GM12892 (cell line): ENCODE results near the gene PSPH.

DNA sequence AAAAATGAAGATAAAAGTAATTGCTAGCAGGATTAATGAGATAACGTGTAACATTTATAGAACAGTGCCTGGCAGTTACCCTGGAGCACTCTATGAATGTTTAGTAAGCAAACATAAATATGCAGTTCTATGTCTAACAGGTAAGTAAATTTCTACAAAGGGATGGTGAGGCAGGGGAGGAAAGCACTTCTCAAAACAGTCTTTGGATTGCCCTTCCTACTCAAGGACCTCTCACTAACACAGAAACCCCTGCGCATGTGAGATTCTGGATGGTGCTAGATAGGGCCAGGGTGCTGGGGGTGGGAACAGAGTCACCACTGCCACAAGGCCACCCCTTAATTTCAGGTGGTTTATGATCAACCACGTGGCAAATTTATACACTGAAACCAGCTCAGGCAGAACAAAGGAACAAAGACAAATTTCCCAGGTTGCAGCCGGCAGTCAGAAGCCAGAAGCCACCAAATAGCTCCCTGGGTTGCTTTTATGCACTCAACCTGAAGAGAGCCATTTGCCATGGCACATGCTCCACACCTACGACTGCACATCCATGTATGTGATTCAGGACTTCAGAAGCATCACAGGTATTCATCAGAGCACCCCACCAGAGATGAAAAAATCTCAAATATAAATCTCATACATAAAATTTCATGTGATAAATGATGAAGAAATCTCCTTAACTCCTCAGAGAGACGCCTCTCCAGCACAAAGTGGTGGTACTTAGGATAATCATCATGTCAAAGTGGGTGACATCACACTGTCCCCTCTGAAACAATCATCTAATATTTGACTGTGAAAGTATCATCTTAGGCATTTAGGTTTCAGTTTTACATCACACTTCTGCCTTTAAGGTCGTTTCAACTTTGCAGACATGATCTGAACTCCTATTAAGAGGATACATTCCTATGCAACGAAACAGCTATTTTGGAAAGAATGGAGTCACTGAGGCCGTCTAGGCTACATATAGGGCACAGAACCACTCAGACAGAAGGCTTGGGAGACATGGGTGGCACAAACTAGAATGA lies 2.4 kb downstream of the VOPP1 start:
- RRBS = no CpG with 5 or more reads among the region's 9 CpGs

DNA sequence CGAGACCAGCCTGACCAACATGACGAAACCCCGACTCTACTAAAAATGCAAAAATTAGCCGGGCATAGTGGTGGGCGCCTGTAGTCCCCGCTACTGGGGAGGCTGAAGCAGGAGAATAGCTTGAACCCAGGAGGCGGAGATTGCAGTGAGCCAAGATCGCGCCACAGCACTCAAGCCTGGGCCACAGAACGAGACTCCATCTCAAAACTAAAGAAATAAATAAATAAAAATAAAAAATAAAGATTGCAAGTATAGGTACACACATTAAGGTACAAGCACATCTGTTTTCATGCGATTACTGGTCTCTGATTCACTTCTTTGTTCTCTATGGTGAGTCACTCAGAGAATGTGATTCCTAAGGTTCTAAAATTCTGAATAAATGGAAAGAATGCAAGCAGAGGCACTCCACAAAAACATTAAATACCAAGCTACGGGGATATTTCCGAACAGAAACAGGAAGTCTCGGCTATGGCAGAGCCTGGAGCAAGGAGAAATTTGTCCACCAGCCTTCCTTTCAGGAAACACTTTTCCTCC lies 1.5 kb downstream of the VOPP1 start:
- RRBS = no CpG with 5 or more reads among the region's 14 CpGs

DNA sequence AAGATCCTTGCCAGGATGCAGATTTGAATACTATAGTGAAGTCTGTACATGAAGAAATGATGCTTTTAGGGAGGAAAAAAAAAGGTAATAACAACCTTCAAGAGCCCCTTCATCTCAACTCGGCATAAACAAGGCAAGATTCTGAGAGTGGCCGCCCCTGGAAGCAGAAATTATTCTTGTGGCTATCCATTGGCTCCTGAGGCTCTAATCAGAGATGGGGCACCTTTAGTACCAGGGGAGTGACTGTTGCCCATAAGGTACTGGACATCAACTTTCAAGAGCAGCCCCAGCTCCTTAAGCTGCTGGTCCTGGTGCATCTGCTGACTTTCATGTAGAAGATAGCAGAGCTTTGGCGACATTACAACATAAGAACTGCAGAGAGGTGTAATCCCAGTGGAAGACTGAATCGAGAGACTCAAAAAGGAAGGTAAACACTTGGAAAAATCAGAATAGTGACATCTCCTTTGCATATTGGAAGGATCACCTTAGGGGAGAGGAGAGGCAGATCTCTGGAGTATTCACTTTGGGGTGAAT lies 24.5 kb downstream of the ZNF713 start:
- RRBS = no CpG with 5 or more reads among the region's 4 CpGs

DNA sequence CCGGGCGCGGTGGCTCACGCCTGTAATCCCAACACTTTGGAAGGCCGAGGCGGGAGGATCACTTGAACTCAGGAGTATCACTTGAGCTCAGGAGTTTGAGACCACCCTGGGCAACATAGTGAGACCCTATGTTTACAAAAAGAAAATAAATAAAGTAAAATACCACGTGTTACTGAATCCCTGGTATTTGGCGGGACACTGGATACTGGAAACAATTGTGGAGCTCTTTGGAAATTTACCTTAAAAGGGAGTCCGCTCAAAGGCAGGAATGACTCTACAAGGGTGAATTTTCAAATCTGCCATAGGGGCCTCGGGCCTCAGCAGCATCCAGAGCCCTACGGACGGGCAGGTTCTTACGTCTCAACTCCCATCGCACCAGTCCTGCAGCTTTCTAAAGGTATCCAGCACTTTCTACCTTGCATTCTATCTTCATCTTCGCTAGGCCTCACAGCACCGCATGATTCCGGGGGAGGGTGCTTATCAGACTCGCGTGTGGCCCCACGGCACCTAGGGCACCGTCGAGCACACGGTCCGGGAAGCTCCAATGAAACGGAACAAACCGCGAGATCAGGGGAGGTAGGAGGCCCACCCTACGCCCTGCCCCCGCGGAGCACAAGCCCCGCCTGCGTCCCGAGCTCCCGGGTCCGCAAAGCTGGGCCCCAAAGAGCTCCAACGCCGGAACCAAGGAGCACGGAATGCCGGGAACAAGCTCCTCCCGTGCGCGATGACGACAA lies at the start of gene PSPH:
Gene PSPH (minus strand): TSS at position 546 of the 734 bp plus-strand sequence.
- RRBS = 2% methylated on average over 8 of the region's 43 CpGs

DNA sequence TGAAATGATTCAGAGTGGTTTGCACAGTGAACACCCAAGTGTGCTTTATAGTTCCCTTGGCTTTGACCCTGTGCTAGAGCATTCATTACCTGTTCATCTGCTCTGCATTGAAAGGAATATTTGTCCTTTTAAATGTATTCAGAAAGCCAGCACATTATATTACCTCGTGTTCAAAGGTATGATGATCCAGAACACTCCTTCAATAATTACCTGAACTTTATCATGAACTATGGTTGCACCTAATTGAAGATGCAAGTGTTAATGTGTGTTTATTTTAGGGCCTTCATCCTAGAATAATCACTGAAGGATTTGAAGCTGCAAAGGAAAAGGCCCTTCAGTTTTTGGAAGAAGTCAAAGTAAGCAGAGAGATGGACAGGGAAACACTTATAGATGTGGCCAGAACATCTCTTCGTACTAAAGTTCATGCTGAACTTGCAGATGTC lies 3.8 kb downstream of the CCT6A start:
- RRBS = no CpG with 5 or more reads among the region's 2 CpGs

- RRBS = no CpG with 5 or more reads among the region's 6 CpGs
Measured at GRCh38 chr7:56058227-56058868, 5.7 kb upstream of the SUMF2 start.

DNA sequence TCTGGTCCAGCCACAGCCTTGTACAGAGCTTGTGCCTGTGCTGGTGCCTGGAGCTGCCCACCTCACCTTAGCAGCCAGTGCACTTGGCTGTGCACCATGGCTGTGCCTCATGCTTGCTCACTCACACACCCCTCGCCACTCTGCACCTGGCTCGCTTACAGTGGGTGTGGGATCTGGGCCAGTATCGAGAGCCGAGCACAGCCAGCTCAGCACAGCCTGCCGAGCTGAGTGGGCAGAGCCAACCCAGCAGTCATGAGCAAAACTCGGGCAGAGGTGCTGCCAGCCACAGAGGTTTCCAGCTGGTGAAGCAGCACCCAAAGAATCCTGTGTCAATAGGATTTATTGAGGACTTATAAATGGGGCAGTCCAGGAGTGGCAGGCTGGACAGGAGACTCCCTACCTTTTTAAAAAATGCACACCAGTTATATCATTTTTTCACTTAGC lies 140.0 kb upstream of the NUPR2 start:
- RRBS = no CpG with 5 or more reads among the region's 6 CpGs

- RRBS = 72% methylated on average over 10 of the region's 25 CpGs
Measured at GRCh38 chr7:56448117-56448725, 332.0 kb upstream of the NUPR2 start.

- RRBS = no CpG with 5 or more reads among the region's 8 CpGs
Measured at GRCh38 chr7:57354653-57354998, 95.4 kb upstream of the ZNF716 start.

DNA sequence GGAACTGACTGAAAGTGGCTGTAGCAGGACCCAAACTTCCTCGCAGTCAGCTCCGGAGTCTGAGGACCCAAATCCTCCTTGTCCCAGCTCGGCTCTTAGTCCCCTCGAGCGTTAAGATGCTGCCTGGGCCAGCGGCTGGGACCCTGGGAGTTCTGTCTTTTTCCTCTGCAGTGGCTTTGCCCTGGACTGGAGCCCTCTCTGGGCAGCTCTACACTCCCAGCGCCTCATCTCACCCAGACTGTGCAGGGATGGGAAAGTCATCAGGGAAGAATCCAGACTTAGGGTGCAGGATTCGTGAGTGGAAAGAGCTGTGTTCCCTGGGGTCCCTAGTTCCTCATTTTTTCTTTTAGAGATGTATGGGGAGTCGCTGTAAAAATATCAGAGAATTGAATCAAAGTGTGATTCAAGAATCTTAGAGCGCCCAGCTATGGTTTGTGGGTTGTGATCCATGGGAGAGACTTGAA lies 428 bp downstream of the ZNF716 start:
- RRBS = no CpG with 5 or more reads among the region's 10 CpGs

DNA sequence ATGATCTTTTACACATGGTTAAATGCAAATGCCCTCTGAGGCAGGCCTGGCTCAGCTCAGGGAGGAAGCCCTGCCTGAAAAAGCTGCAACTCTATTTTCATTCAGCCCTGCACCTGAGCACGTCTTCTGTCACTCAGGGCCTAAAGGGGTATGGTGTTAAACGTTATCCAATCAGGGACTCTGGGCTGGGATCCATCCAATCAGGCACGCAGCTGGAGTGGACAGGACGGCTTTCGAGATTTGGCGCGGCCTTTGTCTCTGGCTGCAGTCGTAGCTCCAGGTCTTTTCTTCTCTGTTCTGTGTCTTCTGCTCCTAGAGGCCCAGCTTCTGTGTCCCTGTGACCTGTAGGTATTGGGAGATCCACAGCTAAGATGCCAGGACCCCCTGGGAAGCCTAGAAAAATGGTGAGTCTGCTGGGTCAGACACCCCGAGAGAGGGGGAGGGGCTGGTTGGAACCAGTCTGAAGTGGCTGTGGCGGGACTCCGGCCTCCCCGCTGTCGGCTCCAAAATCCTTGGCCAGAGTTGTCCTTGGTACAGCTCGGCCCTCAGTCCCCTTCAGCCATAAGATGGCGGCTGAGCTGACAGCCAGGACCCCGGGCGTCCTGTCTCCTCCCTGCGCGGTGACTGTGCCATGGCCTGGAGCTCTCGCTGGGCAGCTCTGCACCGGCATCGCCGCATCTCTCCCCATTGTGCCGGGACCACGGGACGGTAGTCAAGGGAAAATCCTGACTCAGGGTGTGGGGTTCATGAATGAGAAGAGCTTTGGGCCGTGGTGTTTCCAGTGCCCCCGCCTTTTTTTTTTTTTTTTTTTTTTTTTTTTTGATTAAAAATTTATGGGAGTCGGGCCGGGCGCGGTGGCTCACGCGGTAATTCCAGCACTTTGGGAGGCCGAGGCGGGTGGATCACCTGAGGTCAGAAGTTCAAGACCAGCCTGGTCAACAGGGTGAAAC lies 11.8 kb upstream of the ZNF680 start:
- RRBS = 76% methylated on average over 2 of the region's 36 CpGs

- RRBS = no CpG with 5 or more reads among the region's 5 CpGs
Measured at GRCh38 chr7:64637894-64638661, 27.9 kb upstream of the ZNF107 start.

DNA sequence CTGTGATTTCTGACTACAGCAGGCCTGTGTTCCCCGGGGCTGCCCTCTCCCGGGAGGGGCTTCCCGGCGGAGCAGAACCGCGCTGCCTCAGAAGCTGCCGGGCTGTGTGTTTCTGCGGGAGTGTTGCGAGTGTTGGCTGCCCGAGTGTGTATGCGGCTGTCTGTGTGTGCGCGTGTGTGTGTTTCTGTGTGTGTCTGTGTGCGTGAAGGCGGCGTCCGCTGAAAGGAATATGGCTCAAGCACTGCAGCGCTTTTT lies 20.3 kb upstream of the ZNF273 start:
- RRBS = no CpG with 5 or more reads among the region's 18 CpGs

- RRBS = no CpG with 5 or more reads among the region's 2 CpGs
Measured at GRCh38 chr7:64890668-64891273, 12.3 kb upstream of the ZNF273 start.

GRCh38 chr7:65770188-65771261 lies 102.3 kb upstream of the VKORC1L1 start:
- RRBS = no CpG with 5 or more reads among the region's 58 CpGs

DNA sequence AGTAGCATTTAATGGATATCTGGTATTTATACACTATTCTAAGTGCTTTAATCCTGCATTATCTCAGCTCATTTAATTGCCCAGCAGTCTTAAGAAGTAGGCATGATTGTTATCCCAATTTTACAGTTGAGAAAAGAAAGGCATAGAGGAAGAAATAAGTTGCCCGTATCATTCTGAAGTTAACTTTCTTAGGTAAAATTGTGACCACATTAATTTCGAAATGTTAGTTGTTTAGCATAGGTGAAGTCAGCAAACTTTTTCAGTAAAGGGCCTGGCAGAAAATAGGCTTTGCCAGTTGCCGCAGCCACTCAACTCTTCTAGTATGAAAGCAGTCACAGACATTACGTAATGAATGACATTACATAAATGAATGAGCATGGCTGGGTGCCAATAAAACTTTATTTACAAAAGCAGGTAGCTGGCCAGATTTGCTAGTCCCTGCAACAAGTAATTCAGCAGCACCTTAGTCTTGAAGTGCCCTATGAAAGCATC lies 30.0 kb downstream of the GUSB start:
- RRBS = no CpG with 5 or more reads among the region's 4 CpGs

DNA sequence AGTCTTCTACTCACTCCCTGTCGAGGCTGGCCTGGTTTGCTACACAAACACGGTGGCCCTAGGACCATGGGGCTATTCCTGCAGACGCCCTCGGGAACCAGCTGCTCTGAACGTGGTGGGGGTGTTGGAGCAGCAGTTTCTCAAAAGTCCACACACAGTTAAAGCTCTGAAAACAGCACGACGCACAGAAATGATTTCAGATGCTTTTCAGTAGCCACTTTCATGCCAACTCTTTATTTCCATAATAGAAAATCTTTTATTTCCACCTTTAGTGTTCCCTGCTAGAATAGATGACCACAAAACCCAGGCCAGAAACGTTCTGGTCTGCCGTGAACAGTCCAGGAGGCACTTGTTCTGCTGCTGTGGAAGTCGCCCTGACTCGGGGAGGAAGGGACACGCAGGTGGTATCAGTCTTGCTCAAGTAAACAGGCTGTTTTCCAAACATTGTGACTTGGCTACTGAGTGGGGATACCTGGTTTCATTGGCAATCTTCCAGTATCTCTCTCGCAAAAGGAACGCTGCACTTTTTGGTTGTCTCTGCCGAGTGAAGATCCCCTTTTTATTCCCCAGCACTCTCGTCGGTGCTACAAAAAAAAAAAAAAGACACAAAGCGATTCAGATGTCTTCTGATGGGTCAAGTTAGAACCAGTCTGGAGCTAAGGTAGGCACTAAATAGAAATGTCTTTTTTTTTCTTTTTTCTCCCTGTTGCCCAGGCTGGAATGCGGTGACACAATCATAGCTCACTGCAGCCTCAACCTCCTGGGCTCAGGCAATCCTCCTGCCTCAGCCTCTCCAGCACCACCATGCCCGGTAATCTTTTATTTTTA lies 21.3 kb downstream of the GUSB start:
- RRBS = no CpG with 5 or more reads among the region's 20 CpGs

GRCh38 chr7:66076767-66077143 lies 1.1 kb downstream of the ASL start:
- RRBS = no CpG with 5 or more reads among the region's 3 CpGs

DNA sequence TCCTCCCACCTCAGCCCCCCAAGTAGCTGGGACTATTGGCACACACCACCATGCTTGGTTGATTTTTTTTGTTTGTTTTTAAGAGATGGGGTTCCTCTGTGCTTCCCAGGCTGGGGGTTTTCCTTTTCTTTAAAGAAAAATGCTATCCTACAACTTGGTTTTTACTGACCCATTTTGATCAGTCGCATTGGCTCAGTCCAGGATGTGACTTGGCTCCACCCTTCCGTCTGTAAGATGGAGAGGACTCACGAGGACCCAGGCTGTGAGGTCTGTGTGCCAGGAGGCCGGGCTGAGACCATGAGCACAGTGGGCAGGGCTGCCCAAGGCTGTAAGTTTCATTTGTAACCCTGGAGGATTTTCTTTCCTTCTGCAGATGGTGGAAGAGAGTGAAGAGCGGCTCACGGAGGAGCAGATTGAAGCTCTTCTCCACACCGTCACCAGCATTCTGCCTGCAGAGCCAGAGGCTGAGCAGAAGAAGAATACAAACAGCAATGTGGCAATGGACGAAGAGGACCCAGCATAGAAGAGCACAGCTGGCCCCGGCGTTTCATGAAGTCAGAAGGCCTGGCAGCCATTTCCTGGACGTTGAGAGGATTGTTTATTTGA lies 37.3 kb downstream of the CRCP start:
- RRBS = no CpG with 5 or more reads among the region's 11 CpGs

GRCh38 chr7:66375976-66376266 lies 170.8 kb downstream of the TPST1 start:
- RRBS = no CpG with 5 or more reads among the region's 3 CpGs